Left colon (tissue), 1 donor: Measurements from ENCODE around the gene BTG1.

- PRO-cap: unidirectional peak, plus-strand start at chr12:89545102
Measured at GRCh38 chr12:89544619-89545258, 18.9 kb upstream of the POC1B start.

DNA sequence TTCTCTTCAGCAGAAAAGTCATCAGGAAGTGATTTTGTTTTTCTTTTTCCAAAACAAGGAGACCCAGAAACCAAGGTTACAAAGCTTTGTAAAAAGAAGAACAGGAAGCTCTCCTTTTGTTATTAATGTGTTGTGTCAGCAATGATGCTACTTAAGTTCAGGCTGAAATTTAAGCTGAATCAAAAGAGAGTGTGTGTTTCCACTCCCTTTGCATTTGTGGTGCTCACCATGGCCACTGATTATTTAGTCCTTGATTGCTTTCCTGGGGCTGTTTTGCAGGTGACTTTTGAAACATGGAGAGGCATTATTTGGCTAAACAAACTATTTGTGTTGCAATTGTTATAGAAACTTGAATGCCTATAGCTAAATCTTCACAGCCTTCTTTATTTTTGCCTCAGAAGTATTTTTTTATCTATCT lies 155.4 kb upstream of the ATP2B1 start:
- PRO-cap: no peak

- PRO-cap: bidirectional peak, plus-strand start at chr12:90091497, minus-strand start at chr12:90091332
Measured at GRCh38 chr12:90091157-90091741, 382.6 kb upstream of the ATP2B1 start.

- PRO-cap: no peak
Measured at GRCh38 chr12:90108458-90108686, 399.7 kb upstream of the ATP2B1 start.

GRCh38 chr12:91138284-91138910 lies 27.1 kb upstream of the LUM start:
- PRO-cap: no peak

- PRO-cap: no peak
Measured at GRCh38 chr12:91224290-91224880, 41.8 kb upstream of the DCN start.

DNA sequence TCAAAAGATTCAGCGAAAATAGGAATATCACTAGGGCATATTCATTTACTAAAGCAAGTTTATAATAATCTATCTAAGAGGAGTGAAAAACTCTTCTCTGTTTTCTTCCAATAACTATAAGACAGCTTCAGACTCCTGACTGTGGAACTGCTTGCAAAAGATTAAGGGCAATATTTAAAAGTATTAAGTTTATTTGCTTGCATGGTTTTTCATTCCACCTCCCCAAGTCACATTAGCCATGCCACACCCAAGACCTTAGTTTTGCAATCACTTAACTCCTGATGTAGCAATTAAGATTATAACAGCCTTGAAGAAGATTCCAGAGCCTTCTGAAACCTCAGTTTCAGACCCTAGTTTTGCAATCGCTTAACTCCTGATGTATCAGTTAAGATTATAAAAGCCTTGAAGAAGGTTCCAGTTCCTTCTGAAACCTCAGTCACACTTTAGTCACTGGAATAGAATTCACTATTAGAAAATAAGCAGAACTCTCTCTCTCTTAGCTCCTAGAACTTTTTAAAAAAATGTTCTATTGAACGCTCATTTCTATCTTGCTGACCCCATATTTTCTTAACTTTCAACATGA lies 42.7 kb upstream of the DCN start:
- PRO-cap: no peak

DNA sequence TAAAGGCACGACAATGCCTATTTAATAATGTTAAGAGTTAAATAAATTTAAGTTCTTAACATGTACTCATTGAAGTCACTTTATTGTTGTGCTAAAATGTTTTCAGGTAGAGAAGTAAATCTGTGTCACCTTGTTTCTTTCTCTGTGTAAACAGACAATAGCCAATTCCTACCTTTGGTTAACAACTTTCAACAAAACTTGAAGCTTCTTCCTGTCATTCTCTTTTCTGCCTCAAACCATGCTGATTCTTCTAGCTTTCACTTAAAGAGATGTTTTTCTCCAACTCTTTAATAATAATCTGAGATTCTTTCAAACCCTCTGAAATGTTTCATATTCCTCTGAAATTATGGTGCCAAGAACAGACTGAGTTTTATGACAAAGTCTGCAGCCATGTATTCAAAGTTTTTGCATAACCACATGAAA lies 59.0 kb upstream of the DCN start:
- PRO-cap: no peak

GRCh38 chr12:91663286-91663737 lies 480.7 kb upstream of the DCN start:
- PRO-cap: no peak

GRCh38 chr12:91778464-91778784 lies 367.2 kb downstream of the BTG1 start:
- PRO-cap: no peak

DNA sequence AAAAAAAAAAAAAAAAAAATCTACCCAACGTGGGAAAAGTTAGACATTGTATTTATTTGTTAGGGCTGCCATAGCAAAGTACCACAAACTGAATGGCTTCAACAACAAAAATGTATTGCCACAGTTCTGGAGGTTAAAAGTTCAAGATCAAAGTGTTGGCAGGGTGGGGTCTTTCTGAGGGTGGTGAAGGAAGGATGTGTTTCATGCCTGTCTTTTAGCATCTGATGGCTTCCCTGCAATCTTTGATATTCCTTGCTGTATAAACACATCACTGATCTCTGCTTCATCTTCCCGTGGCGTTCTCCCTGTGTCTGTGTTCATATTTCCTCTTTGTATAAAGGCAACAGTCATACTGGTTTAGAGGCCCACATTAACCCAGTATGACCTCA lies 167.6 kb downstream of the BTG1 start:
- PRO-cap: no peak

GRCh38 chr12:92011623-92011973 lies 134.0 kb downstream of the BTG1 start:
- PRO-cap: no peak

DNA sequence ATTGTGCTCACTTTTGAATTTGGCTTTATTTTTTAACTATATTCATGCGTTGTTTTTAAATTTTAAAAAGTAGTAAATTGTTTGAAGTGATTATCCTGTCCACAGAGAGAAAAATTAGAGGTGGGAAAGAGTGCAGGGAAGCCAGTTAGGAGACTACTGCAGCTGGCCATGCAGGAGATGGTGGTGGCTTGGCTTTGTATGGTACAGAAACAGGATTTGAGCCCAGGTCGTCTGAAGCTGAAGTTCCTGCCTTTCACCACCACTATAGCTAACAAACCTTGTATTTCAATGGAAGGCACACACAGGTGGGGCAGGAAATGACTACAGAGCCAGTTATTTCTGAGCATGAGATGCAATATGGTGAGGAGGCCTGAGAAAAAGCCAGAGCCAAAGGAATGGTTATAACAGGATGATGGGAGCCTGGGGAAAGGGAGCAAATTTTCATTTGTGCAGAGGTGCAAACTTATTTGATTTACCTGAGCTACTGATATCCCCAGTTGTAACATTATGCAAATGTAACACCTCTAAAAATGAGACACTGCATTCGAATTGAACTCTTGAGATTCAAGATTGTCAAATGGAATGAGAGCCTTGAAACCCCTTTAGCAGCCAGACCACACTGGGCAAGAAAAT lies 103.9 kb downstream of the BTG1 start:
- PRO-cap: no peak

GRCh38 chr12:92123454-92124132 lies 22.1 kb downstream of the BTG1 start:
- PRO-cap: no peak

DNA sequence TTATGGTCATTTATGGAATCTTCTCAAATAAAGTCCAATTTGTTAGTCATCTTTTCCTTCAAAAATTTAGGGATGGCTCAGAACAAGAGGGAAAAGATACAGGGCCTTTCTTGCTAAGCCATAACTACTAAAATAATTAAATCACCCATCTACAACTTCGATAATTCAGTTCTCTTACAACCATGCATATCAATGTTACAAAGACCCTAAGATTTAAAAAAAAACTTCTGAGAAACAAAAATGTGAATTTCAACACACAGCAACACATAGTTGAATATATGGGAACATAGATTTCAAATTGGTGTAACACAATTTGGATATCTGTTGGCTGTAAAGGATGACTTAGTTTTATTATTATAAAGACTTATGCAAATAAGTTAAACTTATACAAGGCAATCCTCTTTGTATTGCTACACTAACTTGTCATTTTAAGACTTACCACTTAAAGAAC lies 6.7 kb downstream of the BTG1 start:
- PRO-cap: no peak

DNA sequence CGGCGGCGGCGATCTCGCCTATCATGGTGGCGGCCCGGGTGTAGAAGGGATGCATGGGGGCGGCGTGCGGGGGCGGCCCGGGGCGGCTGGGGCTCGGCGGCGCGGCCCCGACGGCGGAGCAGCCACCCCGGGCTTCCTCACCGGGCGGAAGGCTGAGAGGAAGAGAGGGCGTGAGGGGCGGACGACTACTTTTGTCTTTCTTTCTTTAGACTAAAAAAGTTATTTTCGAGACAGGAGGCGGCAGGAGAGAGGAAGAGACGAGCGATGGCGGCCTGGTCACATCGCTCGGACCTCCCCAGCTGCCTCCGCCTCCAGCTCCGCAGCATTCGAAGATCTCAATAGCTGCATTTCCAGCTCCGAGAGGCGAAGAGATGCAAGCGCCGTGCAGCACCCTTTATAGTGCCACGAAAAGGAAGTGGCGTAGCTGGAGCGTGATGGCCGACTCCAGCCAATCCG lies at the start of gene BTG1:
Gene BTG1 (minus strand): TSS at position 366 of the 456 bp plus-strand sequence.
- PRO-cap: bidirectional peak, plus-strand start outside the sequence, minus-strand start at position 365 of the sequence

DNA sequence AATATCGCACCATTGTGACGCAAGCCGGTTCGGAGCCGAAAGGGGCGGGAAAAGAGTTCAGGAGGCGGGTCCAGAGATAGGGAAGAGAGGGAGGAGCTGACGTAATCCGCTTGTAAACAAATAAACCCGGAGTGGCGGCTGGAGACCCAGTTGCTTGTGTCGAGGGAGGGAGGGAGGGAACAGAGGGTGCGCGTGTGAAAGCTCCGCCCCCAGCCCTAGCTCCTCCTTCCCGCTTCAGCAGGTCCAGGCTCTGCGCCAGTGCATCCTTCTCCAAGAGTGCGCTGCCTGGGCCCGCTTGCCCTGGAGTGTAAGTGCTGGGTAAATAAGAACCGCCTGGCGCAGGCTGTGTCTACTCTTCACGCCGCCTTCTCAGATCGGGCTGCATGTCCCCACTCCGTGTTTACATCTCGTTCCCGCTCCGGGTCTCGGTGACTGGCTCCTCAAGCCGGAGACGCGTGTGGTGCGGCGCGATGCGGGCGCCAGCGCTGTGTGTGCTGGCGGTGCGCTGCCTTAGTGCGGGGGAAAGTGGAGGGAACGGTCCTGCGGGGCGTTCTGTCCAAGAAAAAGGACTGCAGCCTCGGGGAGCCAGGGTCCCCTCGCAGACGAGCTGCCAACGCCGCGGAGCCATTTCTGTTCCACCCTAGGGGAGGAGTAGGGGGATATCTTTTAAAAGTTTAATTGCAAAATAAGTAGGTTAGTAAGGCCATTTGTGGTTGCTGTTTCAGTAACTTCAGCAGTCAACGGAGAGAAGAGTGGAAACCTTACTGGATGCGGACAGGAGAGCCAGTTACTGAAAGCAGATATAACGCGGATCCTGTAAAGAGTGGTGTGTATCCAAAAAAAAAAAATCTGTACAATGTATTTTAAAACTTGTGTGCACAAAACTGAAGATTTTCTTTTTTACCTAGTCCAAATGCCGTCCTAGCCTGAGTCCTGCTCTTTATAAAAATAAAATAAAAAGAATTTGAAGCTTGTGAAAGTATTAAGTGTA lies 586 bp upstream of the BTG1 start:
- PRO-cap: bidirectional peak, plus-strand start at position 273 of the sequence, minus-strand start outside the sequence; unidirectional peak, plus-strand start at position 513 of the sequence

DNA sequence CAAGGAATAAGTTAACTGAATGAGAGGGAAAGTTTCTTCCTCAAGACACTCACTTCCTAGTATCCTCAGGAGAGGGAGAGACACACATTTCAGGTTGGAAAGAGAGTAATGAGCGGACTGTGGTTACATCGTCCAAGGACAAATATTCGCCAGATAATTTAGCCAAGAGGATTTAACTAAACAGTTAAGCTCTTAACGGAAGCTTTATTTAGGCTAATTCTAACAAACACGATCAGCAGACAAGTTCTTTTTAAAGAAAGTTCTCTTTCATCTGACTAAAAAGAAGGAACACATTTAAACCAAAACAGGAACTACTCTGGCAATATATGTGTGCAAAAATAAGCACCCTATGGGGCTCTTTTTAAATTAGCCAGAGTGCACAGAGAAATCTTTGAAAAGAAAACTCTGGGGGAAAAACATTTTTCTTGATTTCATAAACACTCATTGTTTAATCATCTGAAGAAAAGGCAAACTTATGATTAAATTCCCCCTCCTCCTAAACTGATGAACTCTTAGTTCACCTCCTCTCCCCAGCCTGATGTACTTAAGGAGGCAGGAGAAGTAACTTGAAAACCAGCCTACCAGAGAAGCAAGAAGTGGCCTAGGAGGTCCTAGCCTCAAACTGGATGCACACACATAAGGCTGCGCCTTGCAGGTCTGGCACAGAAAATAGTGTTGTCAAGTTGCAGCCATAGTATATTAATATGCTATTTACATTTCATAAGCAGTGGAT lies 13.3 kb upstream of the BTG1 start:
- PRO-cap: no peak

GRCh38 chr12:92297743-92298393 lies 152.2 kb upstream of the BTG1 start:
- PRO-cap: no peak

GRCh38 chr12:92378943-92379424 lies 233.3 kb upstream of the BTG1 start:
- PRO-cap: no peak